Jurkat, Clone E6-1 (cell line): ENCODE data around the genes RHBDF1, HBA2 and LUC7L.

- RRBS: no CpG with 5 or more reads among the region's 15 CpGs
These were observed 8.9 kb downstream of the RHBDF1 start for GRCh38 chr16:63594-63949.

DNA sequence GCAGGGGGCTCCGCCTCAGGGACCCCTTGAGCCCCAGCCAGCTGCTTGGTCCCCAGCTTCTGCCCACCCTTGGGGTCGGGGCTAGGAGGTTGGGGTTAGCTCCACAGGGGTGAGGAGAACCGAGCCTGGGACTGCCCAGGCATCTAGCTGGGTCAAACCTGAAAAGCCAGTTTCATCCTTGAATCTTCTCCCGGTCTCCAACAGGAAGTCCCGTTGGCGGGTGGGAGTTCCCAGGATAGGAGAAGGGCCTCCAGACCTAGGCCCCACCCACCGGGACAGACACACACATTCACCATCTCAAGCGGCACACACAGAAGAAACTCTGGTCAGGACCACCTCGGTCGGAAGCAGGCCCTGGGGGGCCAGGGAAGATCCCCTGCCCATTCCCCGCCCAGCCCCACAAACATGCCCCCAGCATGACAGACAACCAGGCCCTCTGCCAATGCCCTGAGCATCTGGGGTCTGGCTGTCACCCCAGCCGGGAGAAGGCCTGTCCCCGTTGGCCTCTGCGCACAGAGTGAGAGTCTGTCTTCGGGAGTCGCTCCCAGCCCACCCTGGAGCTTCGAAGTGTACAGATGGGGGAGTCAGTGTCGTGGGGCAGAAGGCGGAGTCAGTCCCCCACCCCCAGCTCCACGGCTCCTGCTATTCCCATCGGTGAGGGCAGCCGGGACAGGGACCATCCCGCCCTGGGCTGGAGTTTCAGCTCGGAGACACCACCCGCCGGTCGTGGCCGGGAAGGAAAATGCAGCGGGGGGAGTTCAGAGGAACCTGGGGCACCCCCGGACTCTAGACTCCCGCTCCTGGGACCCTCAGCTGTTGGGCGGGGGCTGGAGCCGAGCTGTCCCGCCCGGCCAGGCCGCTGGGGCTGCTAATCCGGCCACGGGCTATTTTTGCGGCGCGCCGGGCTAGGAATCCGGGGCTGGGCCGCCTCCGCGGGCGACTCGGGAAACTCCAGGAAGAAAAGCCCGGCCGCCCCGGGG is 773 bp downstream of the RHBDF1 start:
- RRBS: 76% methylated on average over 22 of the region's 51 CpGs

DNA sequence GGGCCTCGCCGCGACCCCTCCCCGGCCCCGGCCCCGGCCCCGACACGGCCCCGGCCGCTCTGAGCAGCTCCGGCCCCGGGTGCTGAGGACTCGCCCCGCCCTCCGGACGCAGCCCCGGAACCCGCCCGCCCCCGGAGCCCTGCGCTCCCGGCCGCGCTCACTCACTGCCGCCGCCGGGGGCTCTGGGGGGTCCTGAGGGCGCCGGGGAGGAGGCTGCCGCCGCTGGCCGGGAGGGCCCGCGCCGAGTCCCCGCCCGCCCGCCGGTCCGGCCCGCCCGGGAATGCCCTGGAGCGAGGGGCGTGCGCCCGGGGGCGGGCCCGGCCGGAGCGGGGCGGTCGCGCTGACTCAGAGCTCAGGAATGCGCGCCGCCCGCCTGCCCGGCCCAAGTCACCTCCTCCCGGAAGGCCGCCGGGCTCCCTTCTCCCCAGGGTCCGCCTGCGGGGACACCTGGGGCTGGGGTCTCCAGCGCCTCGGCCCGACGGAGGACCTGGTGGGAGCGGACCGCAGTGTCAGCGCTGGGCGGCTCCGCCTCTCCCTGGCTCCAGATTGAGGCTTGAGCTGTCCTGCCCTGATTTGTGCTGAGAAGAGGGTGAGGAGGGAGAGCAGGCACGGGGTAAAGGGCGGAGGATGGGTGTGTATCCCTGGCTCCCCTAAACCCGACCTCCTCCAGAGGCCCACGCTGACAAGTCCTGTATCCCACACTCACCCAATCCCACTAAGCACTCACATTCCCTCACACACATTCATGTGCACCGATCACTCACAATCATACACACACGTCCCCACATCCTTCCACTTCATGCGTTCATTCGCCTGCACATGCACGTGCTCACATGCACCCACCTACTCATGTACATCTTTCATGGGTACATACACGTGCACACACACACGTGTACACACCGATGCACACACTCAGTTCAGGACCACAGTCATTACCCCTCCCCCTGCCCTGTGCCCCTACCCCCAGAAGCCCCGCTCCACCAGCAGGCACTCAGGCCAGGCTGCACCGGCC is at the start of gene RHBDF1:
RHBDF1 (minus strand) TSS at position 284 of the 1,012 bp plus-strand sequence.
- RRBS: 90% methylated on average over 5 of the region's 86 CpGs

DNA sequence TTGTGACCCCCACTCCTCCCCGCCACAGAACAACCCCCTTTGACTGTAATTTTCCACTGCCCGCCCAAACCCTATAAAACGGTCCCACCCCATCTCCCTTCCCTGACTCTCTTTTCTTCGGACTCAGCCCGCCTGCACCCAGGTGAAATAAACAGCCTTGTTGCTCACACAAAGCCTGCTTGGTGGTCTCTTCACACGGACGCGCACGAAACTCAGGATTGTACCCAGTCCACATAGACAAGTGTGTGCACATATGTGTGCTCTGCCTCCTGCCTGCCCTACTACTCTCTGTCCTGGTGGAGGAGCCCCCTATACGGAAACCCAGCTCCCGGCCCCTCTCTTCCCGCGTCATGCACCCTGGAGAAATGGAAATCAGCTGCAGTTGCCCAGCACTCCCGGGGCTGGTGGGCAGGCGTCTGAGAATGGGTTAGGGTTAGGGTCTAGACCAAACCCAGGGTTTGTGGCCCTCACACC is 2.4 kb upstream of the RHBDF1 start:
- RRBS: 85% methylated on average over 4 of the region's 15 CpGs

- RRBS: no CpG with 5 or more reads among the region's 18 CpGs
These were observed 7.5 kb downstream of the MPG start for GRCh38 chr16:85428-85925.

GRCh38 chr16:85986-86922 is 8.2 kb downstream of the MPG start:
- RRBS: no CpG with 5 or more reads among the region's 34 CpGs

DNA sequence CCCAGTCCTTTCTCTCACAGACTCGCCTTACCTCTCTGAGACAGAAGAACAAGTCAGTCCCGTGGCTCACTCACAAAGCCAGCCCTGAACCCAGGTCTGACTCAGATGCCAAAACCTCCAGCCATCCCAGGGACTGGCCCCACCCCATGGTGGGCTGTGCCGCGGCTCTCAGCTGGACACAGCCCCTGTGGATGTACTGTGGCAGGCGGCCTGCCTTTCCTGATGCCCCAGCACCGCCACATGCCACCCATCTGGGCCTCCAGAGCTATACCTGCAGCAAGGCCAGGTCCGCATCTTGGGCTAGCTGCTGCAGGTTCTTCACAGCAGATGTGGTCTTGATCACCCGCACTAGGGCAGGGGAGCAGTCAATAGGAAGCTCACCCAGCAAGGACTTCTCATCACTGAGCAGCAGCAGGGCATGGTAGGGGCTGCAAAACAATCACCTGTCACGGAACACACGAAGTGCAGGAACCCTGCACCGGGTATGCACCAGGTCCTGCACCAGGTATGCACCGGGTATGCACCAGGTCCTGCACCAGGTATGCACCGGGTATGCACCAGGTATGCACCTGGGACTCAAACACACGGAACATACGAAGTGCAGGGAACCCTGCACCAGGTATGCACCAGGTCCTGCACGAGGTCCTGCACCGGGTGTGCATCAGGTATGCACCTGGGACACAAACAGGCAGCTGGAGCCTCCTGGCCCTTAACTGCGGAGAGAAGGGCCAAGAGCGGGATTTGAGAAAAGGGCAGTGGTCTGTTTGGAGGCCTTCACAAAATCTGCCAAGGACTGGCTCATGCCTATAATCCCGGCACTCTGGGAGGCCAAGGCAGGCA is 20.1 kb downstream of the MPG start:
- RRBS: 96% methylated on average over 2 of the region's 20 CpGs

DNA sequence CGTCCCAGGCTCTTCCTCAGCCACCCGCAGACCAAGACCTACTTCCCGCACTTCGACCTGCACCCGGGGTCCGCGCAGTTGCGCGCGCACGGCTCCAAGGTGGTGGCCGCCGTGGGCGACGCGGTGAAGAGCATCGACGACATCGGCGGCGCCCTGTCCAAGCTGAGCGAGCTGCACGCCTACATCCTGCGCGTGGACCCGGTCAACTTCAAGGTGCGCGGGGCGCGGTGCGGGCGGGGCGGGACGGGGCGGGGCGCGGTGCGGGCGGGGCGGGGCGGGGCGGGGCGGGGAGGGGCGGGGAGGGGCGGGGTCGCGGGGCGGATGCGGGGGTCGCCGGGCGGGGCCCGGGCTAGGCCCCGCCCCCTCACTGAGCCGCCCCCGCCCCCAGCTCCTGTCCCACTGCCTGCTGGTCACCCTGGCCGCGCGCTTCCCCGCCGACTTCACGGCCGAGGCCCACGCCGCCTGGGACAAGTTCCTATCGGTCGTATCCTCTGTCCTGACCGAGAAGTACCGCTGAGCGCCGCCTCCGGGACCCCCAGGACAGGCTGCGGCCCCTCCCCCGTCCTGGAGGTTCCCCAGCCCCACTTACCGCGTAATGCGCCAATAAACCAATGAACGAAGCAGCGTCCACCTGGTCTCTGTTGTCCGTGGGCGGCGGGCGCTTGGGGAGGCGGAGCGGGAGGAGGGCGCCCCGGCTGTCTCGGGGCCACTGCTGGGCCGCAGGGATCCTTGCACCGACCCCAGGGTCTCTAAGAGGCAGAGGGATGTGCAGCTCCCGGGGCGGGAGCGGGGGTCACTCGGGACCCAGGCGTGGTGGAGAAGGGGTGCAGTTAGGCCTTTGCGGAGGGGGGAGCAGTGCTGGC is 1.7 kb downstream of the HBZ start:
- RRBS: 77% methylated on average over 4 of the region's 96 CpGs

DNA sequence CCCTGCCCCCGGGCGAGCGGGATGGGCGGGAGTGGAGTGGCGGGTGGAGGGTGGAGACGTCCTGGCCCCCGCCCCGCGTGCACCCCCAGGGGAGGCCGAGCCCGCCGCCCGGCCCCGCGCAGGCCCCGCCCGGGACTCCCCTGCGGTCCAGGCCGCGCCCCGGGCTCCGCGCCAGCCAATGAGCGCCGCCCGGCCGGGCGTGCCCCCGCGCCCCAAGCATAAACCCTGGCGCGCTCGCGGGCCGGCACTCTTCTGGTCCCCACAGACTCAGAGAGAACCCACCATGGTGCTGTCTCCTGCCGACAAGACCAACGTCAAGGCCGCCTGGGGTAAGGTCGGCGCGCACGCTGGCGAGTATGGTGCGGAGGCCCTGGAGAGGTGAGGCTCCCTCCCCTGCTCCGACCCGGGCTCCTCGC is at the start of gene HBA2:
HBA2 (plus strand) TSS at position 247 of the 416 bp plus-strand sequence.
- RRBS: no CpG with 5 or more reads among the region's 47 CpGs

DNA sequence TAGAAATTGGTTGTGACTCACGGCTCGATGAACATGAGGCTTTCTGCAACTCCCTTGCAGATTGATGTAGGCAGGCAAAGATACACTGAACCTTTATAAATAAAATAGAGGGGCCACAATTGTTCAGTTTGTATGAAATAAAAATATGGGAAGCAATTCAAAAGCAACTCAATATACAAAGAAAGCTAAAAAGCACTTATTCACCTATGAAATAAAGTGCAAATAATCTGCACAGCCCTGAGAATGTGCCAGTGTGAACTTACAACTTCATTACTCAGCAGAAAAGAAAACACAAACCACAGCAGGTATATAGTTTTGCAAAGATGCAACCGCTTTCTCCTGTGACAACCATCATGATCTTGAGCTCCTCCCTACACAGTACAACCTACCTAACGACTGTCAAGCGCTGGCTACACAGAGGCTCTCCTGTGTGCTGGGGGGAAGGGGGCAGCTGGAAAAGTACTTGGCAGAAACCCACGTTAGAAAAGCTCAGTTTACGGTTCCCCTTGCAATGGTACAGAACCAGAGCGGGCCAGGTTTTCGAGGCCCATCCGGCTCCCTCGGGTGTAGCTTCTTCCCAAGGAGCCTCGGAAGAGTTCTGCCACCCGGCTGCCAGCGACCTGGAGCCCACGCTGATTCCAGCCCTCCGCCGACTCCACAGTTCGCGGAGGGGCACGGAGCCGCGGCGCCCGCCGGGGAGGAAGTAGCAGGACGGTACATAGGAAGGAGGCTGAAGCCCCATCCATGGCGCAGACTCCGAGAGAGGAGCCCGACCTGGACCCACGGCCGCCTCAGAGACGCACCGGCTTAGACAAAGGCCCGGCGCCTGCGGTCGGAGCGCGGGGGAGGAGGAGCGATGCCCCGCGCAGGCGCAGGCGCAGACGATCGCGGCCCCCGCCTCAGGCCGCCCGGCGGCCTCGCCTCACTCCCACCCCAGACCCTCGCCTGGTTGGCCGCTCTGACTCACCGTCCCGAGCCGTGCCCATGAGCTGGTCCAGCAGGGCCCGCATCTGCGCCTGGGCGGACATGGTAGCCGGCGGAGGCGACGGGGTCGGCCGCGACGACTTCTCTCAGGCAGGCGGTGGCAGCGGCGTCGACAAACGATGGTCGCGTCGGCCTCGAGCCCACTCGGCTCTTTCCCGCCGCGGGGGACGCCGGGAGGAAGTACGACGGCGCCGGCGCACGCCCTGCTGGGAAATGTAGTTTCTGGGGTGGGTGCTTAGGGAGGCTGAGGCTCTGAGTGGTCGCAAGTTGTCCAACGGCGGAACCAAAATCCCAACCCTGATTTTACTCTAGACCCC is at the start of gene LUC7L:
LUC7L (minus strand) TSS at position 1,138 of the 1,301 bp plus-strand sequence.
- RRBS: 1% methylated on average over 28 of the region's 92 CpGs

- RRBS: no CpG with 5 or more reads among the region's 23 CpGs
These were observed 18.0 kb downstream of the FAM234A start for GRCh38 chr16:252448-253194.

DNA sequence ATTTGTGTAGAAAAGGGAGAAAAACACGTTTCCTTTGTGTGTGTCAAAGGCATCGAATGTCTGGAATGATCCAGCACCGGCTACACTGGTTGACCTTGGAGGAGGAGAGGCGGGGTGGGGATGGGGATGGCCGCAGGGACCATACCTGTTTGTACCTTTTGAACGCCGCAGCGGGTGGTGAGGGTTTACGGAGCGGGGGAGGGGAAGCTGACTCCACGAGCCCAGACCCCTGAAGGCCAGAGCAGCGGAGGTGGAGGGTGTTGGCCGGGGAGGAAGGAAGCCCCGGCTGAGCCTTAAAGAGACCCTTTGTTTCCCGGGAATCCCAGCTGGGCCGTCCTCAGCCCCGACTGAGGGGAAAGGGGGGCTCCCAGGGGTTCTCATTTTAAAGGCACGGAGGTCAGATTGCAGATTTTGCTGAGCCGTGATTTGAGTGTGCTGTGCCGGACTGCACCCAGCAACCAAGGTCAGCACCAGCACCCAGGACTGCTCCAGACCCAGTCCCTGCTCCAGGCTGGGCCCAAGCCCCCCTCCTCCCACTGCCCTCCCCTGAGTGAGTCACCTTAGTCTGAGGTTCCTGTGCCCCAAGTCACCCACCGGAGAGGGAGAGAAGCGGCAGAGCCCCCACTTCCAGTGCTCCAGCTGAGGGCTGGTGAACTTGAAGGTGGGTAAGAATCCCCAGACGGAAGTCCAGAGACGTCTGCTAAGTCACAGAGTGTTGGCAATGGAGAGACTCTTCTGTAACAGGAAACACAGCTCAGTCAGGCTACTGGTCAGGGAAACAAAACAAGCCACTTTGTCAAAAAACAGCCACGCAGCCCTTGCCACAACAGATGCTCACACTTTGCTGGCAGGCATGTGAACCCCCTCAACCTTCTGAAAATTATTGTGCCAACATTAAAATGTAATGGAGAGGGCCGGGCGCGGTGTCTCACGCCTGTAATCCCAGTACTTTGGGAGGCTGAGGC is 2.2 kb upstream of the PGAP6 start:
- RRBS: no CpG with 5 or more reads among the region's 29 CpGs

- RRBS: no CpG with 5 or more reads among the region's 10 CpGs
These were observed 1.2 kb upstream of the RAB11FIP3 start for GRCh38 chr16:424312-424604.

- RRBS: no CpG with 5 or more reads among the region's 16 CpGs
These were observed 18.4 kb upstream of the CAPN15 start for GRCh38 chr16:509058-509657.

- RRBS: no CpG with 5 or more reads among the region's 27 CpGs
These were observed 5.8 kb upstream of the CAPN15 start for GRCh38 chr16:521563-522291.

GRCh38 chr16:539741-540274 is 12.3 kb downstream of the CAPN15 start:
- RRBS: 100% methylated on average over 1 of the region's 31 CpGs

GRCh38 chr16:592034-592476 is 2.2 kb downstream of the RAB40C start:
- RRBS: no CpG with 5 or more reads among the region's 12 CpGs

- RRBS: 88% methylated on average over 9 of the region's 31 CpGs
These were observed 1.3 kb upstream of the WFIKKN1 start for GRCh38 chr16:629250-630159.

GRCh38 chr16:630160-630881 is 464 bp upstream of the WFIKKN1 start:
- RRBS: no CpG with 5 or more reads among the region's 35 CpGs

DNA sequence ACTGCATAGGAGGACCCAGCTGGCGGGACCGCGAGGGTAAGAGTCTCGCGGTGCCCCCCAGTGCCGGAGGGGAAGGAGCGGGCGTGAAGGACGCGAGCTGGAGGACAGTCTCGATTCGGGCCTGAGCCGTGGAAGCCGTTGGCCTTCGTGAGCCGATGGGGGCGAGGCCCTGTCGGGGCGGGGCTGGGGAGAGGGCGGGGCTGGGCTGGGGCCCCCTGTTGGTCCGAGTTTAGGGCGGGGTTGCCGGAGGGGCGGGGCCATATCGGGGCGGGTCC is 742 bp upstream of the METTL26 start:
- RRBS: 1% methylated on average over 4 of the region's 26 CpGs